SK-N-SH (cell line): ENCODE data around the gene SLC12A6.

GRCh38 chr15:31375330-31375780 lies 48.7 kb downstream of the KLF13 start:
- RRBS, result no CpG with 5 or more reads among the region's 4 CpGs
CAGE:
- cytosol, long polyA plus RNA, result no peak
- long polyA plus RNA, result no peak
- nucleus, long polyA plus RNA, result no peak

GRCh38 chr15:31484034-31484383 lies 157.4 kb downstream of the KLF13 start:
- RRBS, result no CpG with 5 or more reads among the region's 46 CpGs
CAGE:
- cytosol, long polyA plus RNA, result no peak
- long polyA plus RNA, result no peak
- nucleus, long polyA plus RNA, result no peak

DNA sequence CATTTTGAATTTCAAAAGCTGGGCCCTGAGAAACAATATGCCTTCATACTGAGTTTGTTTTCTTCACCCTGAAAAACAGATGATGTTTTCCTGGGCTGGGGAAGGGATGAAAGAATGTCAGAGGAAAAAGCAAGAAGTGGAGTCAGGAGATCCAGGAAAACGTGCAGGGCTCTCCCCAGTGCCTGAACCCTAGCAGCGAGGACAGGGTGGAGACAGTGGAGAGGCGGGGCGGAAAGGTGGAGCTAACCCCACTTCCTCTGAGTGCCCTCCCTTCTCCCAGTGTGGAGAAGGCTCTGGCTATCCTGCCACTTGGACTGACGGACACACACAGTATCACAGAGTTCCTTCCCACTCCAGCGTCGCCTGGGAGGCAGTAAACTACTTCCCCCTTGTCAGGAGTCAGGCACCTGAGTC lies 34.5 kb upstream of the OTUD7A start:
- RRBS, result no CpG with 5 or more reads among the region's 7 CpGs
CAGE:
- cytosol, long polyA plus RNA, result no peak
- long polyA plus RNA, result no peak
- nucleus, long polyA plus RNA, result no peak

- RRBS, result 1% methylated on average over 6 of the region's 21 CpGs
CAGE:
- cytosol, long polyA plus RNA, result no peak
- long polyA plus RNA, result no peak
- nucleus, long polyA plus RNA, result no peak
Measured at GRCh38 chr15:32029859-32030198, 486 bp upstream of the CHRNA7 start.

DNA sequence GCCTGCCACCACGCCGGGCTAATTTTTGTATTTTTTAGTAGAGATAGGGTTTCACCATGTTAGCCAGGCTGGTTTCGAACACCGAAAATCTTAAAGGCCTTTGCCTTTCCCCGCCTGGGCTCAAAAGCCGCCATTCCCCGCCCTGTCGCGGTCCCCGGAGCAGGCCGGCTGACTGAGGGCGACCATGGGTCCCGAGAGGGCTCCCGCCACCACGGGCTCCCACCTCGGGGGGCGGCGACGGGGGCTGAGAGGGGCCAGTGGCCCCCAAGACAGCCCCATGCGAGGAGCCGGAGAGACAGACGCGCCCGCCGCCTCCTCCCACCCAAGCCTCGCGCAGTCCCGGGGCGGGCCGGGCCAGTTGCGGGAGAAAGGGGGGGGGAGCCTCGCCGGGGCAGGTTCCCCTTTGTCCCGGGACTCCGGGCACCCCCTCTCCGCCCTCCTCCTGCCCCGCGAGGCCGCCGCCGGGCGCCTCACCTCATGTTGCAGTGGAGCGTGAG lies 60.9 kb downstream of the GOLGA8K start:
- RRBS, result no CpG with 5 or more reads among the region's 43 CpGs
CAGE:
- cytosol, long polyA plus RNA, result no peak
- long polyA plus RNA, result no peak
- nucleus, long polyA plus RNA, result no peak

GRCh38 chr15:32671973-32672397 lies 30.5 kb downstream of the SCG5 start:
- RRBS, result no CpG with 5 or more reads among the region's 17 CpGs
CAGE:
- cytosol, long polyA plus RNA, result no peak
- long polyA plus RNA, result no peak
- nucleus, long polyA plus RNA, result no peak

DNA sequence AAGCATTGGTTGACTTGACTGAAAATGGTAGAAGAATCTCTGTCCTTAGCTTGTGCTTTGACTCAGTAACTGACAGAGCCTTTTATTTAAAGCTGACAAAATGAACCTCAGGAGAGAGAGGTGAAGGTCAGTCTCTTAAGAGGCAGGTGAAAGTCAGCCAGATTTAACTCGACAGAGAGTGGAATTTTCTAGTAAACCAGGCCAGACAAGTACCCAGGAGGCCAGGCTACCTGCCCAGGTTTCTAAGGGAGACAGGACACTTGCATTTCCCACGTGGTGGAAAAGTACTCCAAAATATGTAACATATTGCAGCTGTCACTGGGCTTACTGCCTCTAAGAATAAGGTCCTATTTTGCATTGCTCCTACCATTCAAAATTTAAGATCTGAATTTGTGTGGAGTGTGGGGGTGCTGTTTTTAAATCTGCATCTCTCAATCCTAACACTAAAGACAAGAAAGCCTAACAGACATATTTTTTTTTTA lies 167.9 kb downstream of the FMN1 start:
- RRBS, result no CpG with 5 or more reads among the region's 2 CpGs
CAGE:
- cytosol, long polyA plus RNA, result no peak
- long polyA plus RNA, result no peak
- nucleus, long polyA plus RNA, result no peak

DNA sequence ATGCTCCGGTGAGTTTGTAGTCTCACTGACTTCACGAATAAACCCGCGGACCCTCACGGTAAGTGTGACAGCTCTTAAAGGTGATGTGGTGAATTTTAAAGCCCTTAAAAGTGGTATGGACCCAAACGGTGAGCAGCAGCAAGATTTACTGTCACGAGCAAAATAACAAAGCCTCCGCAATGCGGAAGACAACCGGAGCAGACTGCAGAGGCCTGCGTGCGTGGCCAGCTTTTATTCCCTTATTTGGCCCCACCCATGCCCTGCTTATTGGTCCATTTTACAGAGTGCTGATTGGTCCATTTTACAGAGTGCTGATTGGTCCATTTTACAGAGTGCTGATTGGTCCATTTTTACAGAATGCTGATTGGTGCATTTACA lies 65.9 kb downstream of the FMN1 start:
- RRBS, result no CpG with 5 or more reads among the region's 12 CpGs
CAGE:
- cytosol, long polyA plus RNA, result no peak
- long polyA plus RNA, result no peak
- nucleus, long polyA plus RNA, result no peak

- RRBS, result no CpG with 5 or more reads among the region's 11 CpGs
CAGE:
- cytosol, long polyA plus RNA, result no peak
- long polyA plus RNA, result no peak
- nucleus, long polyA plus RNA, result no peak
Measured at GRCh38 chr15:33145214-33146030, 49.1 kb downstream of the FMN1 start.

GRCh38 chr15:33490939-33491343 lies 180.2 kb downstream of the RYR3 start:
- RRBS, result no CpG with 5 or more reads among the region's 4 CpGs
CAGE:
- cytosol, long polyA plus RNA, result no peak
- long polyA plus RNA, result no peak
- nucleus, long polyA plus RNA, result no peak

GRCh38 chr15:33998367-33999142 lies 30.3 kb downstream of the CHRM5 start:
- RRBS, result no CpG with 5 or more reads among the region's 3 CpGs
CAGE:
- cytosol, long polyA plus RNA, result no peak
- long polyA plus RNA, result no peak
- nucleus, long polyA plus RNA, result start-site peak on the minus strand at chr15:33998501-33998517, 5 and 6 reads in 2 replicates

DNA sequence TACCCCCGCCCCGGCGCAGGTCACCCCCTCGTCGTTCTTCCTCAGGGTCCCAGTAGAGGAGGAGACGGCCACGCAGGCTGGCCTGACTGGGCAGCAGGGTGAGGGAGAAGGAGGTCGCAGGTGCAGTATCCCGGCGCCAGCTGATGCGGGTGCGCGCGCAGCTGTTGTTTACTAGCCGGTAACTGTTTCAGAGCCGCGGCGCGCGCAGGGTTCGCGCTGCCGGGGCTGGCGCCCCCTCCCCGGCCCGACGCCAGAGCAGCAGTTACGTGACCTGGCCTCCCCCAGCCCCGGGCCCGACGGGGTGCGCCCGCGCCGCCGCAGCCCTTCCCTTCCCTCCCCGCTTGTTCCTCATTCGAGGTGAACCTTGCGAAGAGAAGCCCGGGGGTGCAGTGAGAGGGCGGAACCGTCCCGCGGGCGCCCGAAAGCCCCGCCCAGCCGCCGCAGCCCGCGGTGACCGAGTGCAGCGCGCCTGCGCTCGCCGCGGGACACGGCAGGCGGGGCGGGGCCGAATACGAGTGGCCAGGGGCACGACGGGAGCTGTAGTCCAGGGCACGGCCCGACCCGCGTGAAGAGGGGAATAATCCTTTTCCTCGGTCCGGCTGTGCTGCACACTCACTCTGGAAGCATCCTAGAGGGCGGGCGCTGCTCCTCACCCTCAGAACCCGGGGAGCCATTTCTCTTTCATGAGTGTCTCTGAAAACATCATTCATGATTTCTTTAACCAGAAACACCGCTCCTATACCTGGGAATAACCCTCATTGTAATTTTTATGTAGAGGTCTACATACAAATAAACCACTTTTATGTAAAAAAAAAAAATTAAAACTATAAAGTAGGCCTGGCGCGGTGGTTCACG lies at the start of gene SLC12A6:
TSS of gene SLC12A6 (minus strand) at position 184 of the 855 bp plus-strand sequence.
- RRBS, result 2% methylated on average over 34 of the region's 78 CpGs
CAGE:
- cytosol, long polyA plus RNA, result no peak
- long polyA plus RNA, result no peak
- nucleus, long polyA plus RNA, result no peak

DNA sequence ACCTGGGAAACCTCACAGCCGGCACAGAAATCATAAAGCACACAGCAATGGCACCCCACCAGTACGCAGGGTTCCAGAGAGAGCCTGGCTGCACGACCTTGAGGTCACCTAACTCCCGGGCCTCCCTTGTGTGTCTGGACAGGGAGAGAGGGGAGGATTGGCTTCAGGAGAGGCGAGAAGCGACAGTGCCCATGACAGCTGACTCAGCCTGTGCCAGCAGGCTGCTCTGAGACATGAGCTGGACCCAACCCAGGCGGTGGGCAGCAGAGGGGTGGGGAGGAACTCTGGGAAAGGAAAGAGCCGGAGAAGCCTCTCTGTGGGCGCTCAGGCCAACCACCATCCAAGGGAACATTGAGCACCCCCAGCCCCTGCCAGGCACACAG lies 3.0 kb downstream of the GOLGA8B start:
- RRBS, result no CpG with 5 or more reads among the region's 9 CpGs
CAGE:
- cytosol, long polyA plus RNA, result no peak
- long polyA plus RNA, result no peak
- nucleus, long polyA plus RNA, result no peak

DNA sequence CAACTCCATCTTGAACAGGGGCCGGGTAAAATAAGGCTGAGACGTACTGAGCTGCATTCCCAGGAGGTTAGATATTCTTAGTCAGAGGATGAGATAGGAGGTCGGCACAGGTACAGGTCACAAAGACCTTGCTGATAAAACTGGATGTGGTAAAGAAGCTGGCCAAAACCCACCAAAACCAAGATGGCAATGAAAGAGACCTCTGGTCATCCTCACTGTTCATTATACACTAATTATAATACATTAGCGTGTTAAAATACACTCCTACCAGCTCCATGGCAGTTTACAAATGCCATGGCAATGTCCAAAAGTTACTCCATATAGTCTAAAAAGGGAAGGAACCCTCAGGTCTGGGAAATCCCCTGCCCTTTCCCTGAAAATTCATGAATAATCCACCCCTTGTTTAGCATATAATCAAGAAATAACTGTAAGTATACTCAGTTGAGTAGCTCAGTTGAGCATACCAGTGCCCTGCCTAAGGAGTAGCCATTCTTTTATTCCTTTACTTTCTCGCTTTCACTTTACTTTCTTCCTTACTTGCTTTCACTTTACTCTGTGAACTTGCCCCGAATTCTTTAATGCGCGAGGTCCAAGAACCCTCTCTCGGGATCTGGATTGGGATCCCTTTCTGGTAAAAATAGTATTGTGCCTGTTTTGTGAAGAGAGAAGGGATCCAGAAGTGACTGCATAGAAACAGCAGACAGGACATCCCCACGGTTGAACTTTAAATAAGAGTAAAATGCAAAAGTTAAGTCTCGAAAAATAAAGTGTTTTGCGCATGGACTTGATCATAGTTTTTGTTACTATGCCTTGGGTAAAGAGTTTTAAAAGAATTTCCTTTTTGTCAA lies 73.0 kb upstream of the GOLGA8B start:
- RRBS, result no CpG with 5 or more reads among the region's 12 CpGs
CAGE:
- cytosol, long polyA plus RNA, result no peak
- long polyA plus RNA, result no peak
- nucleus, long polyA plus RNA, result no peak

DNA sequence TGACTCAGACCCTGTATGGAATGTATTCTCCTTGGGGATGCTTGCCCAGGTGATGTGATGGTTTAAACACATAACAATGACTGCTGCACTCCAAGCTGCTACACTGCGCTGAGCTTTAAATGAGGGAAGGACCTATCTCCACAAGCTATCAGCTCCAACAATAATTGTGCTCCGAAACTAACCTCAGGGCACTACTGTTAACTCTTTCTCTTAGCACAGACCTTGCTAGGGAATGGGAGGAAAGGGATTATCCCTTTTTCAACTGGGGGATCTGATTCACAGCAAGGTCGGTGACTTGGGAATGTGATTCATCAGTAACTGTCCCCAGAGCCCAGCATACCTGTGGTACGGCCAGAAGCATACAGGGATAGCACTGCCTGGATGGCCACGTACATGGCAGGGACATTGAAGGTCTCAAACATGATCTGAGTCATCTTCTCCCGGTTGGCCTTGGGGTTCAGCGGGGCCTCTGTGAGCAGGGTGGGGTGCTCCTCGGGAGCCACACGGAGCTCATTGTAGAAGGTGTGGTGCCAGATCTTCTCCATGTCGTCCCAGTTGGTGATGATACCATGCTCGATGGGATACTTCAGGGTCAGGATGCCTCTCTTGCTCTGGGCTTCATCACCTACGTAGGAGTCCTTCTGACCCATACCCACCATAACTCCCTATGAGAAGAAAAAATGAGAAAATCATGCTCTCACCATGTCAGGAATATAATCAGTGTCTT lies 2.3 kb downstream of the ACTC1 start:
- RRBS, result no CpG with 5 or more reads among the region's 12 CpGs
CAGE:
- cytosol, long polyA plus RNA, result no peak
- long polyA plus RNA, result no peak
- nucleus, long polyA plus RNA, result no peak

DNA sequence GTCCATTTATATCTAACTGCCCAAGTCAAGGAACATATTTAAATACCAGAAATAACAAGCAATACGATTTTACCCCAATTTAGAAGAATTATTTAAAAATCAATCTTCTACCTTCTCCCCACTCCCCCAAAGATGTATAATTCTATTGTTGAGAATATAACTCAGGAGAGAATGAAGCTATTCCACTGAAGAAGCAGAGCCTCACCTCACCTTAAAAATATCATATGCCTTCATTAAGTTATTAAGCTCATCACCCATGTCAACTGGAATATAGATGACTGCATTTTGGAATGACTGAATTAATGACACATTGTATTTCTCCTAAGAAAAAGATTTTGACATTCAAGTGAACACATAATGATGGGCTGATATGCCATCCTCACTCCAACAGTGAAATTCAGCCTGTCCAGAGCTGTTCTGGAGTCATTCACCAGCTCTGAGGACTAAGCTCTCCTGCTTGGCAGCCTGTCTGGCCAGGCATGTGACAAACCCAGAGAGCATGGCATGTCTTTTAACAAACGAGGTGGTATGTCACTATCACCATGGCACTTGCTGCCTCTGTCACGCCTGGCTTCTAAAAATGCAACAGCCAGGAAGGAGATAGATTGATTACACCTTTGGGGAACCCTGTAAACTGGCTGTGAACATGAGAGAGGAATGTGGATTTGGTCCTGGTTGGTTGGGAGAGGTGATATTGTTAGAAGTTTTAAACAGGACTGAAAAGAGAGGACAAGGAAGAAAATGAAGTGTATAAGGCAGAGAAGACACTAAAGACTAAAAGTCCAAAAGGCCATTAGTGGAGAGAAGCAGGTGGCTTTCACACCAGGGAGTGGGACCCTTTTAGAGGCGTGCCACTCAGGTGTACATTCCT lies 1.5 kb downstream of the ACTC1 start:
- RRBS, result no CpG with 5 or more reads among the region's 4 CpGs
CAGE:
- cytosol, long polyA plus RNA, result no peak
- long polyA plus RNA, result no peak
- nucleus, long polyA plus RNA, result no peak

DNA sequence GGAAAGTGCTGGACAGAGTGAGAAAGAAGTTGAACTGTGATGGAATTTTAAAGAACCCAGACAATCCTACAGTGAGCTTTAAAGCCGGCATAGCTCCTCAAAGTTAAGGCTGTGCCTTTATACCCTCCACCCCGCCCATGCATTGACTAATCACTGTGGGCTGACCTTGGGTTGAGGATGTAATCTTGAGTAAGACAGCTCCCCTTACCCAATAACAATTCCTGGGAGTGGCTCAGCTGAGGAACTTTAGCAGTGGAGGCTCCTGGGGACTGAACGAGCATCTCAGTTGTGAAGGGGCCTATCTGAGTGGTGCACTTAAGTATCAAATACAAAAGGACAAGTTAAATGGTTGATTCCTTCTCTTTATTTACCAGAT lies 35.7 kb upstream of the ZNF770 start:
- RRBS, result no CpG with 5 or more reads among the region's 3 CpGs
CAGE:
- cytosol, long polyA plus RNA, result no peak
- long polyA plus RNA, result no peak
- nucleus, long polyA plus RNA, result no peak

DNA sequence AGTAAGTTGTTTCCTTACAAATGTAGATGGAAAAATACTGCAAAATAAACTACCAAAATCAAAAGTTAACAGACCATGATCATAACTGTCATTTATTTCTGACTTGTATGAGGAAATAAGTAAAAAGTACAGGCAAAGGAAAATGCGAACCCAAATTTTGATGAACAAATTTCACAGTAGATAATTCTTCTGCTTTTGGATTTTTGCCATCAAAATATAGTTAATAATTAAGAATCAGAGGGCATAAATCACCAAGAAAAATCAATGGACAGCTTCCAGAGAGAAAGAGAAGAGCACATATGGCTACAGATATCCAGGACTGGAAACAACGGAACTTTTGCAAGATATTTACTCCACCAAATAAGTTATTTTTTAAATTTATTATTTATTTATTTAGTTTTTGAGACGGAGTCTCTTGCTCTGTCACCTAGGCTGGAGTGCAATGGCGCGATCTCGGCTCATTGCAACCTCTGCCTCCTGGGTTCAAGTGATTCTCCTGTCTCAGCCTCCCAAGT lies 35.1 kb upstream of the NANOGP8 start:
- RRBS, result no CpG with 5 or more reads among the region's 6 CpGs
CAGE:
- cytosol, long polyA plus RNA, result no peak
- long polyA plus RNA, result no peak
- nucleus, long polyA plus RNA, result no peak

DNA sequence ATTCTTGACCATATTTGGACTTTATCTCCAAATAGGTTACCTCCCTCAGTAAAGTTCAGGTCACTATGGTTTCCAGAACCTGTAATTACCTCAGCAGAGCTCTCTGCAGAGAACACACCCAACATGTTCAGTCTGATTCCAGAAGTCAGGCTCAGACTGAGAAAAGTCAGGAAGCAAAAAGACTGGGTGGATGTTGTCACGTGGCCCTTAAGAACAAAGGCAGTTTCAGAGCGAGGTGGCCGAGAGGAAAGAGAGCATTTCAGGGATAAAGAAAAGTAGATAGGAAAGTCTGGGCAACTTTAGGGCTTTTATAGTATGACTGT lies 221.6 kb upstream of the NANOGP8 start:
- RRBS, result no CpG with 5 or more reads among the region's 3 CpGs
CAGE:
- cytosol, long polyA plus RNA, result no peak
- long polyA plus RNA, result no peak
- nucleus, long polyA plus RNA, result no peak

DNA sequence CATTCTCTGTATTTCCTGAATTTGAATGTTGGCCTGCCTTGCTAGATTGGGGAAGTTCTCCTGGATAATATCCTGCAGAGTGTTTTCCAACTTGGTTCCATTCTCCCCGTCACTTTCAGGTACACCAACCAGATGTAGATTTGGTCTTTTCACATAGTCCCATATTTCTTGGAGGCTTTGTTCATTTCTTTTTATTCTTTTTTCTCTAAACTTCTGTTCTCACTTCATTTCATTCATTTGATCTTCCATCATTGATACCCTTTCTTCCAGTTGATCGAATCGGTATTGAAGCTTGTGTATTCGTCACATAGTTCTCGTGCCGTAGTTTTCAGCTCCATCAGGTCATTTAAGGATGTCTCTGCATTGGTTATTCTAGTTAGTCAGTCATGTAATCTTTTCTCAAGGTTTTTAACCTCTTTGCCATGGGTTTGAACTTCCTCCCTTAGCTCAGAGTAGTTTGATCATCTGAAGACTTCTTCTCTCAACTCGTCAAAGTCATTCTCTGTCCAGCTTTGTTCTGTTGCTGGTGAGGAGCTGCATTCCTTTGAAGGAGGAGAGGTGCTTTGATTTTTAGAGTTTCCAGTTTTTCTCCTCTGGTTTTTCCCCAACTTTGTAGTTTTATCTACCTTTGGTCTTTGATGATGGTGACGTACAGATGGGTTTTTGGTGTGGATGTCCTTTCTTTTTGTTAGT lies 190.0 kb downstream of the DPH6 start:
- RRBS, result no CpG with 5 or more reads among the region's 8 CpGs
CAGE:
- cytosol, long polyA plus RNA, result no peak
- long polyA plus RNA, result no peak
- nucleus, long polyA plus RNA, result no peak